Bronchial epithelial cell (primary cell): Measurements from ENCODE around the genes C2orf81, CCDC142 and GCFC2.

DNA sequence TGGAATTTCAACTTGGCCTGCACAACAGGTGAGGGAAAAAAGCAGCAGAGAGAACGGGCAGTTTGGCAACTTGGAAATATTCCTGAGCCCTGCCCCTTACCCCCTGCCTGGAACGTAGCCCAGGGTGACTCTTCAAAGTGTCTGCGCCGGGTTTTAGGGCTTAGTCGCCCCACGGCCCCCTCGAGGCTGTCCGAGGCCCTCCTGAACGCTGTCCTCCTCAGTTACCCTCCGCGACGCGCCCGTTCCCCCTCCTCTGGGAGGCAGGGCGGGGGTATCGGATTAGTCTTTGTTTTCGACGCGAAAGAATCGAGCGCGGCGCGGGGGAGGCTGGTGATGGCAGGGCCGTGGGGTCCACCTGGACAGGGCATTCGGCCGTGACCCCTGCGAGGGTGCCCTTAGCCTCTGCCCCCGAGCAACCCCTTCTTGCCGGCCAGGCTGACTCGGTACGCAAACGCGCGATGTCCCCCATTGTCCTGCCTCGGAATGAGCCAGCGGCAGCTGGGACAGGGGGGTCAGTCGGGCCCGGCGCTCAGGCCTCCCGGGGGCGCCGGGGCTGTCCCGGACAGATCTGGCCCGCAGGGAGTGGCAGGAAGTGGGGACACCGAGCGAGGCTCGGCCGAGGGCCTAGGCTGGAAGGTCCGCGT is 644 bp upstream of the TET3 start:
- RRBS, 2 experiments = 3% methylated on average over 9 to 11 of the region's 51 CpGs

- RRBS, 2 experiments = 1 to 2% methylated on average over 22 of the region's 72 CpGs
These were observed 478 bp downstream of the MTHFD2 start for GRCh38 chr2:74198770-74199416.

- RRBS, 2 experiments = 29 to 60% methylated on average over 5 of the region's 24 CpGs
These were observed 5.6 kb downstream of the C2orf81 start for GRCh38 chr2:74415785-74416157.

- RRBS, 2 experiments = under 1 to 1% methylated on average over 9 of the region's 55 CpGs
These were observed at the start of gene C2orf81 for GRCh38 chr2:74421176-74421837. C2orf81 (minus strand) TSS chr2:74421619.

DNA sequence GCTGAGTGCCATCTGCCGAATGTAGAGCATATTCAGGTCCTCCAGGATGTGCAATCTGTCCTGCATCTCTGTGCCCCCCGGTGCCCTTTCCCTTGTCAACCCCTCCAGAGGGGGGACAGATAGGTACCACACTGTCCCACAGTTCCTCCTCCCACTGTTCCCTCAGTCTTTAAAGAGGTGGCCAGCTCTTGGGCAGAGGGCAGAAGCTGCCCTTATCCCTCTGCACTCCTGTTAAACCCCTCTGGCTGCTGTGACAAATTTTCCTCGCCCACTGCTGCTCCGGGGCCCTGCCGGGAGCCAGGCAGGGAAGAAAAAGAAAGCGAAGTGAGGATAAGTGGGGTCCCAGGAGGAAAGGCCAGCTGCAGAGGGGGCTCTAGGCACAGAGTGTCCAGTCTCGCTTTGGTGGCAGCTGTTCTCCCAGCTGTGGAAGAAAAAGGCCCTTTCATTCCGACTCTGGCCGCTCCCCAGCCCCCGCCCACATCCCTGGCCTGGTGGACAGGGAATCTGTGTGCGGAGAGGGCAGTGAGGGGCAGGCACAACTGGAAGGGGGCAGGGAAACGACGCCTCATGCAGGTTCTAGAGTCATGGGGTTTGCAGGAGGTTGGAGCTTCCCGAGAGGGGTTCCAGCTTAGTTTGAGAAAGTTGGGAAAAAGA is 2.1 kb downstream of the RTKN start:
- RRBS, 2 experiments = no CpG with 5 or more reads among the region's 14 CpGs

- RRBS, 2 experiments = 1% methylated on average over 10 to 18 of the region's 81 CpGs
These were observed at the start of gene CCDC142 for GRCh38 chr2:74482274-74483150. CCDC142 (minus strand) TSS chr2:74482998.

GRCh38 chr2:74497621-74498779 is 1.4 kb downstream of the LBX2 start:
- RRBS, 2 experiments = 1 to 3% methylated on average over 20 to 22 of the region's 80 CpGs

DNA sequence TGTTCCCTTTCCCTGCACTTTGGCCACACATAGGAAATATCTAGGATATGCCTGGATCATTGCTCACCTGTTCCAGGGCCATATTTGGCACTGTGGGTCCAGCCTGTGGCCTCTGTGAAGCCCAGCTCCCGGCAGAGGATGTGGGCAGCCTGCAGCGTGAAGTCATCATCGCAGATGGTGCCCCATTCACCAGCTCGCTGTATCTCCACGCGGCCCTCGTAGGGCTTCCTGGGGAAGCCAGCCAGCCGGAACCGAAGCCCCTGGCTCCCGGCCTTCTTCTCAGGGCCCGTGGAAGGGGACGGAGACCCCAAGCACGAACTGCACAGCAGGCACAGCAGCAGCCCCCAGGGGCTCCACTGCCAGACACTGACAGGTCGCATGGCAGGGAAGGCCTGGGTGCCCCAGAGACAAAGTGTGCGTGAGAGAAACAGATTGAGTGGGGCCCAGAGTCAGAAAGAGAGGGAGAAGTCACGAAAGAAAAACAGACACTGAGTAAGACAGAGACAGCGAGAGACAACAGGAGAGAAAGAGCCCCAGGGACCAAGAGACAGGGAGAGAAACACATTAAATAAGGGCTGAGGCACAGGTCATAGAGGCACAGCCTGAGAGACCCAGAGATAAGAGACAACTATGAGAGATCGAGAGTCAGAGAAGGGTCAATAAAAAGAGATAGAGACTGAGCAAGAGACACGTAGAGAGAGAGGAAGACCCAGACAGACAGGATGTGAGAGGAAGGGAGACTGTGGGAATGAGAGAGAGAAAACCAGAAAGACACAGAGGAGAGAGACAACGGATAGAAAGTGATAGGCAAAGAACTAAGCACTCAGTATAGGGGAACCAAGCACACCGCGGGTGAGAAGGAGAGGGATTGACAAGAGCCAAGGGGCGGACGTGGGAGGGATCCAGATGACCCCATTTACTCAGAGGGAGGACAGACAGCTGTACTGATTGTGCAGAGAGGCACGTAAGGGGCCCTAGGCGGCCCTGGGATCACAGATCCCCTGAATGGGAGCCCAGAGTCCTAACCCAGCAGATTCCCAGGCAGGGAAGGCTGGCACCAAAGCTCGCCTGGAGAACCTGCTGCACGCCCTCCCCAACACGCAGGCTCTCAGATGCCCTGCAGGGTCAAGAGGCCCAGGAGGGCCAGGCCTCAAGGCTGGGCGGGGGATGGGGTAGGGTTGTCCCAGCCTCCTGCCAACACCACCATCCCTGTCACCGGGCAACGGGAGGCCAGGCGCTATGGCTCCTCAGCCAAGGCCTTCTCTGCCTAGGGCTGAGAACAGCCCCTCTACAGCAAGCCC is 1.0 kb downstream of the LOXL3 start:
- RRBS, 2 experiments = no CpG with 5 or more reads among the region's 33 CpGs

DNA sequence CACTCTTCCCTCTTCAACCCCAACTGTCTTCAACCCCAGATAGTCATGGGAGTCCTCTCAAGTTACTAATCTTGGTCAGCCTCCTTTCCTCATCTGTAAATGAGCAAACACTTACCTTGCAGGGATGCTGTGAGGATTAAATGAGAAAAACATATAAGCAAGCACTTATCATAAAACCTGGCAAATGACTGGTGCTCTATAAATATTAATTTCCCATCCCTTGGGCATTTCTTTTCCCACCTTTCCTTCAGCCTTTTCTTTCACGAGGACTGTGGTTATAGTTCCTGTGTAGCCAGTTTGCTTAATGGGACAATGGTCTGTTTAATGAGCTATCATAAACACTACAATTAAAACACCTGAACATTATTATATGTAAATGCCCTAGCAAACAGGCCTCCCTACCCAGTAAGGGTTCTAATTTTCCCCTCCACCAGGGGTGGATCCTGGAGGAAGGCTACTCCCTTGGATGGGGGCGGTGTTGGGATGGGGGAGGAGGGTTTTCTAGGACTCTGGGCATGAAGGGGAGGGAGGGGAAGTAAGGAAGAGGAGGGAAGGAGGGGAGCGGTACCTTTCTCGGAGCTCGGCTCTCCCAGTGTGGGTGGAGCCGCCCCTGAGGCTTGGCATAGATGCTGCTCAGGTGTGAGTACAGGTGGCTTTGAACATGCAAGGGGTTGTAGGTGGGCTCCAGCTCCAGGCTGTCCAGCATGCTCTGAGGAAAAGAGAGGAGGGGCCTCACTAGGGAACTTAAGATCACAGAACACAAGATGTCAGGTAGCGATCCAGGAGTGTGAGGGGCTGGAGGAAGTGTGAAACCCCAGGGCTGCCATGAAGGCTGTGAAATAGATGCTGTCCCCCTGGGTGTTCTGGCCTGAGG is 5.3 kb downstream of the DOK1 start:
- RRBS, 2 experiments = no CpG with 5 or more reads among the region's 7 CpGs

DNA sequence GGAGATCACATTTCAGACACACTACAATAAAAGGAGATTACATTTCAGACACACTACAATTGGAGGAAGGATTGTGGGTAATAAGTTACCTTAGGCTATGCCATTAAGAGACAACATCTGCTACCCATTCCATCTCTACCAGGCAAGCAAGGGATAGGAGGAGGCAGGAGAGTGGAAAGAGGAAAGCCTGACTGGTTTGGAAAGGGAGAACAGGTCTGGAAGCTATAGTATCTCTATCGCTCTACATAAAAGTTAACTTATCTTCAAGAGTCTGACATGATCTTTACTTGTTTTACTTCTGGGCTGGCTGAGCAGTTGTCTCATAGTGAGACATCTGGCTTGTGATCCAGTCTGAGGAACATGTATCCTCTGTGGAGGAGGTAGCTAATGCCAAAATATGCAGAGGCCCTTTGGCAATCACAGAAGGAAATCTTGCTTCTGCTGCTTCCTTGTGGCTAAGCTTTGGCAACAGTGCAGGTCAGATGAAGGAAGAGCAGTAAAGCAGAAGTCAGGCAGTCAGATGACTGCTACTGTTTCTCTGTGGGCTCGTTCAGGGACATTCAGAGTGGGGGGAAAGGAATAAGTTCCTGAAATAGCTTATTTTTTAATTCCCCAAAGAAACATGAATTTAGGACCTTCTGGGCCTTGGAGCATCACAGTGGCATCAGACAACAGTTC is 22.2 kb downstream of the DOK1 start:
- RRBS, 2 experiments = no CpG with 5 or more reads among the region's 2 CpGs

- RRBS, 2 experiments = no CpG with 5 or more reads among the region's 8 CpGs
These were observed 1.8 kb downstream of the HK2 start for GRCh38 chr2:74835857-74836056.

DNA sequence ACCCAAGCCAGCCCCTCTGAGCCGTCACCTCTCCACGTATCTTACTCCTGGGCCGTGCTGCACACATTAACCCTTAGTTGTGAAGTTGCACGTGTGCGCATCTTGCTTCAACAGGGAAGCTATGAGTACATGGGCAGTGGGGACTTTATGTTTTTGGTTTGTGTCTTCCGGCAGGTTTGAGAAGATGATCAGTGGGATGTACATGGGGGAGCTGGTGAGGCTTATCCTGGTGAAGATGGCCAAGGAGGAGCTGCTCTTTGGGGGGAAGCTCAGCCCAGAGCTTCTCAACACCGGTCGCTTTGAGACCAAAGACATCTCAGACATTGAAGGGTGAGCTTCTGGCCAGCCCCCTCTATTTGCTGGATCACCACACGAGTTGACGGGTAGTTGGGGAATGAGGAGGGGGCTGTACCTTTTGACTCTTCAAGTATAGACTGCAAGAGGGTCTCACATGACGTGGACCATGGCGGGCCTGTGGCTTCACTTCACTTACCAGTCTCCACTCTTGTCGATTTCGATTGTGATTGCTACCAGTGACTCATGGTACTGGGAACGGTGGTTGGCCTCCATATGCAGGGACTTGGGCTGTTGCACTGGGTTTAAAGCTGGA is 43.2 kb downstream of the HK2 start:
- RRBS, 2 experiments = no CpG with 5 or more reads among the region's 15 CpGs

- RRBS, 2 experiments = 2% methylated on average over 10 to 14 of the region's 42 CpGs
These were observed 38.6 kb upstream of the POLE4 start for GRCh38 chr2:74919784-74920330.

DNA sequence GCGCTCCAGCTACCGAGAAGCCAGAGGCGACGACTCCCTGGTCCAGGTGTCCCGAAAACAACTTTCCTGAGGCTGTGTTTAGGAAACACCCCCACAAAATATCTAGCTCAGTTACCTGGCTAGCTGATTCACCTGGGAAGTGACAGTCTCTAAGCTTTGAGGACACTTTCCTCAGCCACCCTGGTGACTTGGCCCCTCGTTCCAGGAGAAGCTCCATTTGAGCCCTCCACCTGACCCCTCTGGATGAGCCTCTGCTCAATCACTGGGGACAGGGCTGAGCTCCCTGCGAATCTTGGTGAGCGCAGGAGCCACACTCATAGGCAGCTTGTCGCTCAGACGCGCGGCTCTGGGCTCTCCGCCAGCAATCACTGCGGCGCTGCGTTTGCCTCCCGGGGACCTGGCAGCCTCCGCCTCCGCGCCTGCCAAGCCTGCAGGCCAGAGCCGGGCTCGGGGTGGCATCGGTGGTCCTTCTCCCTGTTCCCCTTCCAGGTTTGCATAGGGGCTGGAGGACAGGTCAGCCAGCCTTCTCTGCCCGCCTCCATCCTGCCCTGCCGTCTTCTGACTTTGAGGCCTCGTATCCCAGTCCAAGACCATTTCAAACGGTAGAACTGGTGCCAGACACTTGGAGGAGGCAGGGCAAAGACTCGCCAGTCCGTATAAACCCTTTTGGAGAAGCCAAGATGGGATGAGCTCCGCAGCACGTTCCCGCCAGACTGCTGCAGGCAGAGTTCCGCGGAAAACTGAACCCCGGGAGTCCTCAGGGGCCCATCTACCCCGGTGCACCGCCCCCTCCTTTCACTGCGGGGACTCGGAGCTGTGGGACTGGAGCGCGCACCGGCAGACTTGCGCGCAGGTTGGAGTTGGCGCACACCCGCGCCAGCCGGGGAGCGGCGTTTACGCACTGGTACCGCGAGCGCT is 912 bp upstream of the TACR1 start:
- RRBS, 2 experiments = 2% methylated on average over 24 of the region's 54 CpGs

DNA sequence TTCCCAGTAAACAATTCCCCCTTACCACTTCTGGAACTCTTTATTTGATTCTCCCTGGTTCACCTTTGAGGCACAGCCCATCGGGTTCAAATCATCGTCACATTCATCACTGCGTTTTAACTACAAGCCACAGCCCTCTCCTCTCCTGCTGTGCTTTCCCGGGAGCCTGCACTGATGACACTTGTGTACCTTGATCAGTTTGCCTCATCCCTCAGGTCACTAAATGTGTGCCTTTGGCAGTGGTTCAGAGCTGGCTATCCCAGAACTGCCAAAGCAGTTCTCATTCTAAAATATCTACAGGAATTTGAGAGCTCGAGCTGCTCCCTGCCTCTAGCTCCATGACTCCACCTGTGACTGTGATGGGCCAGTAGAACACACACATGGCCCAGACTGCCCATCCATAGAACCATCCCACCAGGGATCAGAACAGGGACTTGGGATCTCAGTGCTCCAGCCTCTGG is 42.1 kb downstream of the EVA1A start:
- RRBS, 2 experiments = no CpG with 5 or more reads among the region's 5 CpGs

GRCh38 chr2:75710235-75711510 is at the start of gene GCFC2:
GCFC2 (minus strand) TSS chr2:75710915.
- RRBS, 2 experiments = 1 to 2% methylated on average over 8 of the region's 82 CpGs

DNA sequence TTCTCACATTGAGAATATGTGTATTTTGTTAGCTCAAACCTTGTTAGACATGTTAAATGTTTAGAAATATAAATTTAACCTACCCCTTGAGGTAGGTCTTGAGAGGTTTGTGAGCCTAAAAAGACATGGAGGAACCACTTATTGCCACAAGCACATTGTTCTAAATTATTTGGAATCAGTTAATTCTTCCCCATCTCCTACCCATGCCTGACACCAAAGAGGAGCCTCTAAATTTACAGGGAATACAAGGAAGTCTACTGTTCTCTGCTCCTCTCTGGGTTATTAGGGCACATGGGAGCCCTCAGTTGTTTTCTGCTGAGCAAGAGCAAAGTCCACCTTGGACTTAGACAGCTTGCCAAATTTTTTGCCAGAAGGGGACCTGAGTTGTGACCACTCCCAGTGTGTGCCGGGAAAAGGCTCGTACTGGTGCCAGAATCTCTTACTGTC is 324 bp upstream of the REG1A start:
- RRBS, 2 experiments = no CpG with 5 or more reads among the region's 2 CpGs

GRCh38 chr2:79122796-79123212 is 2.5 kb downstream of the REG1A start:
- RRBS, 2 experiments = no CpG with 5 or more reads among the region's 3 CpGs

- RRBS, 2 experiments = no CpG with 5 or more reads among the region's 7 CpGs
These were observed 31.4 kb downstream of the TRABD2A start for GRCh38 chr2:84849352-84849973.